NT2/D1 (cell line): ENCODE measurements around a stretch of chr10.

GRCh38 chr10:30041628-30042328 lies 17.6 kb downstream of the JCAD start:
- RRBS, 2 experiments: no CpG with 5 or more reads among the region's 6 CpGs

- RRBS, 2 experiments: no CpG with 5 or more reads among the region's 8 CpGs
These were observed 2.2 kb downstream of the JCAD start for GRCh38 chr10:30056975-30057833.

GRCh38 chr10:30219872-30220372 lies 129.2 kb downstream of the MTPAP start:
- RRBS, 2 experiments: no CpG with 5 or more reads among the region's 11 CpGs

GRCh38 chr10:30422845-30423753 lies 10.9 kb upstream of the MAP3K8 start:
- RRBS, 2 experiments: no CpG with 5 or more reads among the region's 10 CpGs

DNA sequence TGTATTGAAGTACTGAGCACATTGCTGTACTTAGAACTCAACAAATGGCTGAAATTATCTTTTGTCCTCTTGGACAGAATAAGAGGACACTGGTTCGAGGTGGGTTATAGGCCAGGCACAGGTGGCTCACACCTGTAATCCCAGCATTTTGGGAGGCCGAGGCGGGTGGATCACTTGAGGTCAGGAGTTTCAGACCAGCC lies 10.9 kb downstream of the MAP3K8 start:
- RRBS, 2 experiments: no CpG with 5 or more reads among the region's 3 CpGs

GRCh38 chr10:30454232-30455518 lies 20.7 kb downstream of the MAP3K8 start:
- RRBS, 2 experiments: no CpG with 5 or more reads among the region's 10 CpGs

DNA sequence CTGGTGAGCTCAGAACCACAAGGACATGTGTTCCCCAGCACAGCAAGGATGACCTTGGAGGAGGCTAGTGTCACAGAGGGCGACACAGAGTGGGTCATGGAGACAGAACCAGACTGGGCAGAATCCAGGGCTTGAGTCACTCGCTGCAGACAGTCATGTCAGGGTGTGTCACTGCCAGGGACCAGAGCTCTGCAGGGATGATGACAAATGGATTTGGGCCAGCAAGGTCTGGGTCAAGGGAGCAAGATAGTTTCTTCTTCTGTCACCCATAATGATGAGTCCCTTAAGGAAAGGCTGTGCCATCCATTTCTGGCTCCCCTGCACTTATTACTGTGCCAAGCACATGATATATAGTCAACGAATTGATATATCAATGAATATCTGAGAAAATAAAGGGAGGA lies 60.3 kb downstream of the MAP3K8 start:
- RRBS, 2 experiments: no CpG with 5 or more reads among the region's 3 CpGs

DNA sequence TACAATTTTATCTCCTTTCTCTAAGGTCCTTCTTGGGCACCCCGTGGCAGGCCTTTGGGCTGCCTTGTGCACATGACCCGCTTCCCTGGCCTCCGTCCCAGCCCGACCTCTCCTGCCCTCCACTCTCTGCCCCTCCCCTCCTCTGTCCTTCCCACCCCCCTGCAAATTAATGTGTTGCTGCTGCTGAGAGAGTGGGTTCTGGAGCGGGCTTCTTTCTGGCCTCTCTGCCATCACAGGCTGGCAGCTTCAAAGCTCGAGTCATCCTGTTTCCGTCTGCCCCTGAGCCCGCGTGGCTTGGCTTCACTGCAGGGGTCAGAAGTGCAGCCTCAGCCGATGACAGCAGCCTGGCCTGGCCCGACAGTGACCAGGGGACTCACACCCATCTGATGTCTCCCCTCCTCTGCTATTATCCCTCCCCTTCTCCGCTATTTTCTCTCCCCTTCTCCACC lies 24.2 kb downstream of the LYZL2 start:
- RRBS, 2 experiments: no CpG with 5 or more reads among the region's 12 CpGs

GRCh38 chr10:30617033-30617549 lies 12.5 kb downstream of the LYZL2 start:
- RRBS, 2 experiments: no CpG with 5 or more reads among the region's 10 CpGs

DNA sequence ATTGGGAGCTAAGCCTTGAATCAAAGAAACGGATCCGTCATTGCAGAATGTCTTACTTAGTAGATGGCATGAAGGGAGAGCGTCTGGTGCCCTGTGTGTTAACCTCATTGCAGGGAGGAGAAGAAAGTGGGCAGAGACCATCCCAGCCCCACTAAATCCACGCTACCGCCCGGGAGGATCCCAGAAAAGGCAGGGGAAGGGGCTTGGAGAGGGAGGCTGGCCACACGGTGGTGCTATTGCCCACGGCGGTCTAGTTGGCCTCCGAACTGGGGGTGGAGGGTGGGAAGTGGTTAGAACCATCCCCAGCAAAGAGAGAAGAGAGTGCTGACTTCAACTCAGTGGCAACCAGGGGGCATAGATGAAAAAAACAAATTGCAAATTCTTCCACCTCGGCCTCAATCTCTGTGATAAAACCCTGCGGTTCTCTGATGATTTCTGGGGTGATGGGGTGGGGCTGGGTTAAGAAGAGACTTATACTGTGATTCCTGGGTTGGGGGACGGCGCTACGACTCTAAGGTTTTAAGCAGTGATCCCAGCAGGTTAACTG lies 154.3 kb upstream of the LYZL2 start:
- RRBS, 2 experiments: no CpG with 5 or more reads among the region's 15 CpGs

GRCh38 chr10:30857525-30858225 lies 174.0 kb downstream of the ZNF438 start:
- RRBS, 2 experiments: no CpG with 5 or more reads among the region's 4 CpGs

- RRBS, 2 experiments: no CpG with 5 or more reads among the region's 5 CpGs
These were observed 111.5 kb downstream of the ZNF438 start for GRCh38 chr10:30919874-30920922.

GRCh38 chr10:30999334-30999923 lies 32.2 kb downstream of the ZNF438 start:
- RRBS, 2 experiments: no CpG with 5 or more reads among the region's 3 CpGs

- RRBS, 2 experiments: no CpG with 5 or more reads among the region's 10 CpGs
These were observed 67.4 kb upstream of the ZNF438 start for GRCh38 chr10:31099087-31099524.

GRCh38 chr10:31602988-31604070 lies 284.3 kb downstream of the ZEB1 start:
- RRBS, 2 experiments: under 1 to 4% methylated on average over 24 to 36 of the region's 75 CpGs

DNA sequence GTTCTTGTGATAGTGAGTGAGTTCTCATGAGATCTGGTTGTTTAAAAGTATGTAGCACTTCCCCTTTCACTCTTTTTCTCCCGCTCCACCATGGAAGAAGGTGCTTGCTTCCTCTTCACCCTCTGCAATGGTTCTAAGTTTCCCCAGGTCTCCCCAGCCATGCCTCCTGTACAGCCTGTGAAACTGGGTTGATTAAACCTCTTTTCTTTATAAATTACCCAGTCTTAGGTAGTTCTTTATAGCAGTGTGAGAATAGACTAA lies 226.5 kb downstream of the ARHGAP12 start:
- RRBS, 2 experiments: no CpG with 5 or more reads among the region's 1 CpG

DNA sequence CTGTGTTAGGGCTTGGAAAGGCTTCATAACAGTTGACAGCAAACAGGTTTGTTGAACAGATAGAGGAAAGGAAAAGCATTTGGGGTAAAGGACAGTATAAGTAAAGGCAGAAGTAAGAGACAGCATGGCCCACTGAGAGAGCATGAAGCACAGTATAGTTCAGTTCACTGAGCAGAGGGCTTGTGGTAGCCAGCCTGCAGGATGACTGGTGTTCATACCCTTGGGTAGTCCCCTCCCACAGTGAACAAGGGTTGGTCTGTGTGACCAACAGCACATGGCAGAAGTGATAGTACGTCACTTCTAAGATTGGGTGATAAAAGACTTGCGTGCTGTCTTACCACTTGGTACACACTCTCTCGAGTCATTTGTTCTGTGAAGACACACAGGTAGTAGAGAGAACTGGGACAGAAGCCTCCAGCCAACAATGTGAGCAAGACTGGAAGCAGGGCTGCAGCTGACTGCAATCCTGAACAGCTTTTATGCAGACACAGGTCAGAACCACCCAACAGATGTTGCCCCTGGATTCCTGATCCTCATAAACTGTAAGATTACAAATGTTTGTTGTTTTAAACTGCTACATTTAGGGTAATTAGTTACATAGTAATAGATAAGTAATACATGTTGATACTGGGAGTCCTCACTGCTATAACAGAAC lies 14.6 kb downstream of the EPC1 start:
- RRBS, 2 experiments: no CpG with 5 or more reads among the region's 3 CpGs

DNA sequence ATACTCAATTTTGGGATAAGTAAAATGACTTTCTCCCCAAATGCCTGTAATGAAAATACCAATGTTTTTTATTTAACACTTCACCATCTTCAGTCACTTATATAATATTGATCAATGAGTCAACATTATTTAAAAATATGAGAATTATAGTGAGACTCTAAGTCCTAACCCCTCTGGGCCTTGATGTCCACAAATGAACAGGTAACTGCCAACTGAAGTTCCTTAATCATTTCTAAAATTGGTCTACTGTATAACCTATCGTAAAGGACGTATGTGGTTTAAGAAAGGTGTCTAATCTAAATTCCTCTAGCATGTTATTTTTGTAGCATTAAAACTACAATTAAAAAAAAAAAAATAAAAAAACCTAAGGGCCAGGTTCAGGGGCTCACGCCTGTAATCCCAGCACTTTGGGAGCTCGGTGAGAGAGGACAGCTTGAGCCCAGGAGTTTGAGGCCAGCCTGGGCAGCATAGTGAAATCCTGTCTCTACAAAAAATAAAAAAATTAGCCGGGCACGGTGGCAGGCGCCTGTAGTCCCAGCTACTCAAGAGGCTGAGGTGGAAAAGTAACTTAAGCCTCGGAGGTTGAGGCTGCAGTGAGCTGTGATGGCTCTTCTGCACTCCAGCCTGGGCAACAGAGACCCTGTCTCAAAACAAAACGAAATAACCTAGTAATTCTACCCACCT lies 1.8 kb downstream of the ITGB1 start:
- RRBS, 2 experiments: no CpG with 5 or more reads among the region's 9 CpGs

GRCh38 chr10:32972350-32972867 lies 14.4 kb upstream of the ITGB1 start:
- RRBS, 2 experiments: no CpG with 5 or more reads among the region's 4 CpGs

- RRBS, 2 experiments: 1 to 2% methylated on average over 10 to 14 of the region's 36 CpGs
These were observed 47.5 kb upstream of the ITGB1 start for GRCh38 chr10:33005079-33006292.